Vein endothelial cell (primary cell): ENCODE measurements around a stretch of chr3.

GRCh38 chr3:114404816-114405218 lies 111.0 kb downstream of the TIGIT start:
- CAGE, long polyA plus RNA, result no peak

DNA sequence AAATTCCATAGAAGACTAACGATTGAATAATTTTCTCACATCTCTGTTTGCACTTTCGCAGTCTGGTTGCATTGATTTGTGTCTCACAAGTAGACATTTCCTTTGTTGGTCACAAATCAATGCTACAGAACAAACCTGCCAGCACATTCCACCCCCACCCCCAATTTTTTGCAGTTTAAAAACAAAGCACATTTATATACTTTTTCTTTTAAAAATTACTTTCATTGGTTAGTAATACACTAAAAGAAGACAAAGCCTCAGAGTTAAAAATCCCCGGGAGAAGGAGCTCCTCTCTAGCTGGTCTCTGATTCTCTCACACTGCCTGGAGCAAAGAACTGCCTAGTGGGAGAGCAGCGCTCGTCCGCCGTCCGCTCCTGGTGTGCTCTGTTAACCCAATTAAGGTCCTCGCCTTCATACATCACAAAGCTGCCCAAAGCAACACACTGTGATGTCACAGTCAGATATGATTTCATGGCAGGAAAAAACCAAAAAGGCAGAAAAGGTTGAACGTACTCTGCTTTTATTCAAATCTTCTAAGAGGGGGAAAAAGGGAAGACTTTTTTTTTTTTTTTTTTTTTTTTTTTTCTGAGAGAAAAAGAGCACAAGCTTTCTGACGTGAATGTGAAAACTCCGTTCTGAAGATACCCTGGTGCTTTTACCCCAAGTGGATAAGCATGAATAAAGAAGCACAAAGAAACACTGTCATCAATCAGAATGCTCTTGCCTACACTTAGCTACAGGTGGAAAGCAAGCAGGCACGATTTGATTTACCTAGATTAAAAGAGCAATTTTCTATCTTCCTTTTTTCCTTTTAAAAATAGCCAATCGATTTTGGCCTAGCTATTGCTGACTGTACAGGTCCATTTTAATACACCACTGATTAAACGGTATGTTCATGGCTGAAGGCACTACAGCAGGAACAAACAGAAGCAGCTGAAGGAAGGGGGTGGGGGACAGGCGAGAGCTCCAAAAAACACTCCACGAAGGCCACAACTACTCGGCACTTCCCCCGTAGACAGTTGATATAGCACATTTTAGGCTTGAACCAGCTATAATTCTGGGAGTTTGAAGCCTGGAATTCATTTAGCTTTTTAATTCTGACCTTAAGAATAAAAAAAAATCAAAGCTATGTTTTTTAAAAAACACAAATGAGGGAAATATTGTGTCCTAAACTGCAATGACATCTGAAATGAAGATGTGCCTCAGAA lies 115.1 kb downstream of the TIGIT start:
- CAGE, long polyA plus RNA, result no peak

DNA sequence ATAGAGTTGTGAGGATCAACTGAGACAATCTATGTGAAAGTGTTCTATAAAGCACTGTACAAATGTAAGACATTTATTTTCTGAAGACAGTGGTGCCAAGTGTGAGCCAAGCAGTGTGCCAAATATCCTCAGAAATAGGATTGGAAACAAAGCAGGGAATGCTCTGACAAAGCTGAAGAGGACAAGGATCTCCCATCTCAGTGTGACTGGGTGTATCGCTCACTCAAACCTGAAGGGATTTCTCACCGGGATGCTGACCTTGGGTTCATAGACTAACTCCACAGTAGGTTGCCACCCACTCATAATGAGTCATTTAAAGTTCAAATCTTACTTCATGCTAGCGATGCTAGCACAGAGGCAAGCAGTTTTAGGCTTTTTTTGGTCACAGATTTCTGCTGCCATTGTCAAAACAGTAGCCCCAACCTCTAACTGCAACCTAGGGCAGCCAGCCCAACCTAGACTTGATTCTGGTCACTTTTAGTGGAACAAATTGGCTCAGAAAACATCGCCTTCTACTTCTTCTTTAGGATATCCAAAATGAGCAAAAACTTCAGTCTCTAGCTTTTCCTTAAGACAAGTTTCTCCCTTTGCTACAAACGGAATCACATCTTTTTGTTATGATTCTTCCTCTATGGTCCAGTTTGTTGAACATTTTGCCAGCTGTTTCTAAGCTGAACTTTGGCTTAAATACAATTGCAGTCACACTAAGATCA lies 118.6 kb downstream of the TIGIT start:
- CAGE, long polyA plus RNA, result no peak

DNA sequence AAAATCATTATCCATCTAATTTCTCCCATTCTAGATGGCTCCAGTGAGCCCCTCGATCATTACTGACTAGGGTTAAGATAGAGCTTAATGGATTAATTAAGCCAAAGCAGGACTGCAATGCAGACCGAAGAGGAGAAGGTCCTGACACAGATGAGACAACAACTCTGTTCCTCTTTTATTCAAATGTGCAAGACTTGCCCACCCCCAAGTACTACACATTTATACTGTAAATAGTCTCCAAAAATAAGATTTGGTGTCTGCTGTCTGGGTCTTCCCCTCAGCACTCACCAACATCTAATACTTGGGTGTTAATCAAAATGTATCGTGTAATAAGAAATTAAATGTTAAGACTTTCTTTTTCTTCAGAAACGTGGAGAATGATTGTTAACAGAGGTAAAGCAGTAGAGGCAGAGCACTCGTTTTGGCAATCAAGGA lies 133.6 kb downstream of the TIGIT start:
- CAGE, long polyA plus RNA, result no peak

DNA sequence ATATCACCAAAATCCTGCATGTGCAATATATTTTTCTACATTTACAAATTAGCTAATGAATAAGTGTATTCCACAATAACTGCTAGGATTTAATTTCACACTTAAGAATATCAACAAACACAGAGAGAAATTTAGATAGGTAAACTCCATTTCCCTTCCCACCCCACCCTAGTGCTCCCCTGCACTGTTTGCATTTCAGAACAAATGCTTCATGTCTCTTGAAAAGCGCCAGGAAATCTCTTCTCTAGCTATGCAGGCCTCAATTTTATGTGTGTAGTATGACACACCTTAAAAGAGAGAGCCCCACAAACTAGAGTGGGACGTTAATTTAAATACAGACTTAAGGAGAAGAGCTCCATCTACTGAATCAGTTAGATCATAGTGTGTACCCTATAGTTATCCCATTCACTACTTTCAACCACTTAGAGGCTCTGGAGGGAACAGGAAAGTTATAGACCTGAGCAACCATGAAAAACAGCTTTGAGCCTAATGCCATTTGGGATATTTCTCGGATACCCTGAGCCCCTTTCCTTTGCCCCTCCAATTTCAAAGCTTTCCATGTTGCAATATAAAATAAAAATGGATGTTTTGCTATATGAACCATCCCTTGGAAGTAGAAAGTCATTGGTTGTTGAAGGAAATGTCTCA lies 153.7 kb downstream of the TIGIT start:
- CAGE, long polyA plus RNA, result no peak

GRCh38 chr3:114558641-114559209 lies 264.9 kb downstream of the TIGIT start:
- CAGE, long polyA plus RNA, result no peak

DNA sequence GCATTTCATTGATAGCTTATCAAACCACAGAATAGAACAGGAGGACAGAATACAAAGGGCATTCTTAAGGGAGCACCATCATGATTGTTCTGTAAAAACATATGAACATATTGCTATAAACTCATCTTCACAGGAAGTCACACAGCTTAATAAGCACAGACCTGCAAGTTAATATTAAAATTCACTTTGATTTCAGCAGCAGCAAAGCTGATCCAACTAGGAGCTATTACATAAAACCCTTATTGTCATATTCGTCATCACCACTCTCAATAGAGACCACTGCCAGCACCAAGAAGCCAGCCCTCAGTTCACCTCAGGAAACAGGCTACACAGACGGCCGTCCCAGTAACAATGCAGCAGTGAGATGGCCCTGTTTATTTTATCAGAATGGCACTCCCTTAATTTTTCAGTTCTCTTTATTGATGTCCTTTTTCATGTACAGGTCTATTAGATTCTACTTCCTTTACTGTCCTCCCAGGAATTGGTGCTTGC lies 272.7 kb downstream of the ZBTB20 start:
- CAGE, long polyA plus RNA, result no peak

DNA sequence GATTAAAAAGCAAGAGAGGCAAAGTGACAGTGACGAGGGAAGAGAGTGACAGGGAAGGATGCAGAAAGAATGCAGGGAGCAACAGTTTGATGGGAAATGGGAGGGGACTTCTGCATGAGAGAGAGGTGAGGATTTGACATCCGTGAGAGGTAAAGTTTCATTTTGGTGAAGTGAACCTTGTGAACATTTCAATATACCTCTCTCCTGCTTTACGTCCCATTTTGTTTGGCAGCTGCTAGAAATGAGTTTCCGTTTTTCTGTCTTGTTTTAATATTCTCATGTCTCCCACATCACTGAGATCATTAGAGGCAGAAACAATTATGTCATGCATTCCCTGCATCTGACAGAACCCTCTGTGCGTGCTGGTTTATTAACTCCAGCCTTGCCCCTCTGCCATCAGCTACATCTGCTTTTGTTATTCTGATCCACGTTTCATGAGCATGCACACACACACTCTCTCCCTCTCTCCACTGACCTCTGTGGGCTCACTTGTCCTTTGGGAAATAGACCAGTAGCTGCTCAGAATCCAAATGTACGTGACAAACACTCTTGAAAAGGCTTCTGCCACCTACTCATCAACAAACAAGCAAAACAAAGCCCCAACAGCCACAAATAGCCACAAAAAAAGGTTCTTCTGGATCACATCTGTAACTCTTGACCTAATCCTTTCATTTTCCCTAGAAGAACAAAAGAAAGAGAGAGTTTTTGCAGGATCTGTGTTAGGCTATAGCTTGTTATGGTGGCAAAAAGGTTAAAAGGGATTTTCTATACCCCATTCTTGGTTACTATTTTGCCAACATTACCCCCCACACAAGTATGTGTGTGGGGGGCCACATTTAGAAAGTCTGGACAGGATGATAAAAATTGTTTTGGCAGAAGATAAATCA lies 161.9 kb downstream of the GAP43 start:
- CAGE, long polyA plus RNA, result no peak

- CAGE, long polyA plus RNA, result no peak
Measured at GRCh38 chr3:116051113-116051575, 394.1 kb downstream of the LSAMP start.

- CAGE, long polyA plus RNA, result no peak
Measured at GRCh38 chr3:117427544-117427840, 982.2 kb upstream of the LSAMP start.

DNA sequence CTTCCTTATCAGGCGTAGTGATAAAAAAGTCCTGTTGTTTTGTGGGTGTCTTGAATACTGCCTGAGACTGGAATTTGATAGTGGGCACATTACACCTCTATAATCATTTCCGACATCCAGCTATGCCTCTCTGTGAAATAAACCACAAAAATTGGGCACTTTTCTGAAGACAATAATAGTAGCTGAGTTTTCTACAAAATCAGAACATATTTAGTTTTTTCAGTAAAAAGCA lies 1059.8 kb upstream of the LSAMP start:
- CAGE, long polyA plus RNA, result no peak

GRCh38 chr3:117738487-117738908 lies 1293.2 kb upstream of the LSAMP start:
- CAGE, long polyA plus RNA, result no peak

DNA sequence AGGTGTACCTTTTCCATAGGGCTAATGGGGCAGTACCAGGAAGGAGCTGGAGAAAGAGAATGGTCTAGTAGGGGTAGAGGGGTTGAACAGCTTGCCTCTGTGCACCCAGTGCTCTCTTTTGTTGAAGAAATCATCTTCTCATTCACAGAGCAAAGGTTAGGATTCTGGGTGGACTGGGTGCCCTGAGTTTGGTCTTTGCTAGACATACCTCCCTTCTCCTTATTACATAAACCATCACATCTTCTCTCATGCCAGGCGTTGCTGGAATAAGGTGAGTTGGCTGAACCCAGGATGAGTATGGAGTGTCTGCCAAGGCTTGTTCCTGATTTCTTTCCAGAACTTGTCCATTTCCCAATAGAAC lies 292.1 kb downstream of the IGSF11 start:
- CAGE, long polyA plus RNA, result no peak

- CAGE, long polyA plus RNA, result no peak
Measured at GRCh38 chr3:118991840-118992247, 42.8 kb downstream of the IGSF11 start.

- CAGE, long polyA plus RNA, result no peak
Measured at GRCh38 chr3:119033182-119033916, 1.3 kb downstream of the IGSF11 start.

GRCh38 chr3:119257148-119257937 lies 16.7 kb upstream of the B4GALT4 start:
- CAGE, long polyA plus RNA, result no peak

DNA sequence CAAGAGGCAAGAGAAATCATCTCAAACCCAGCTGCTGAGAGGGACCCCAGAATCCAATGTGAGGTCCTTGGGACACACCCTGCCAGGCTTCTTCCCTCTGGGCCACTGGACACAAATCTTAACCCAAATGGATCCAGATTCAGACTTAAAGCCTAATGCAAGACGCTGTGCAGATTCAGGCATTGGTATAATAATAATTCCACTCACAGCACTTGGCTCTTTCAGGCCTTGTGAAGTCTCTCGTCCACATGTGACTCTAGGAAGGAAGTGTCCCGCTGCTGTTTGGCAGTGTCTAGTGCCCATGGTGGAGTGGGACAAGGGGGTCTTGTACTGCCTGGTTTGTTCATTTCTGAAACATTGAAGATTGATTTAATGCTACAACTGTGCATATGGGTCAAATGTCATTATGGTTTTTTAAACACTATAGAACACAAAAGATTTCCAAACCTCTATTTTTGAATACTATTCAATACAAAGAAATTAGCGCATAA lies 14.3 kb upstream of the ARHGAP31 start:
- CAGE, long polyA plus RNA, result no peak

DNA sequence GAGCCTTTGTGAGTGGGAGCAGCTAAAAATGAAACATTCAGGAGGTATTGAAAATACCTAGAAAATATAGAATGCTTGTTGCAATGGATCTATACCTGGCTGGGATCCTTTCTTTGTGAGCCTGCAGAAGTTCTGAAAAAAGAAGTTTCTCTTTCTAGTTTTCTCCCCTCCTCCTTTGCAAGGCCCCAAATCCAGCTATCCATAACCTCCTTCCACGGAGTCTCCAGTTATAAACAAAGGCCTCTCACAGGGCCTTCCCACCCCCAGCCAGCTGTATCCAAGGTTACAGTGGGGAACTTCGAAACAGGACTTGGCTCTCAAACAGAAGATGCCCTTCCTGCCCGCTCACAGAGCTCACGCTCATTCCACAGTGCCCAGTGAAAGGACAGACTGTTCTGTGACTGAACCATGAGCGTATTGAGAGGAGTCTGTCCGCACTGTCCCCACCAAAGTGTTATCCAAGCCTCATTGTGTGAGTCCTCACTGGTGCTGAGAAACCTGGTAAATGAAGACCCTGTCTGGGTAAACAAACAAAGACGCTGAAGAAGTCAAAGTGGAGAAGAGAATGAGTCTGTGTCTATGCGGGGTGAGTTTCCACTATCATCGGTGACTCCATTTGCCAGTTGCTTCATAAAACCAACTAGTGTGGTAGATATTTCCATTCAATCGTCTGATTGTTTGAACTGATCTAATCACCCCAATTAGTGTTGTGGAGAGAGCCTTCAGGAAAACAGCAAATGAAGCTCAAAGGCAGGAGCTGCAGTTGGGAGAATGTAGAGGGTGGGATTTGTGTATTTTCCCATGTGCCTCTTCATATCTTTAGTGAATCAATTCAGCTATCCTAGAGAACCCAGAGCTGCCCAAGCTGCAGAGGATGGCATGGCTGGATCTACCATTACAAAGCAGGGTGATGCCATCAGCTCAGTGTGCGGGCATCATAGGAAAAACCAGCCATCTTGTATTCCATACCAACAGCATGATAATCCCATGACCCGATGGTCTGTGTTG lies 35.5 kb downstream of the ARHGAP31 start:
- CAGE, long polyA plus RNA, result no peak

GRCh38 chr3:119337197-119337809 lies 43.1 kb downstream of the ARHGAP31 start:
- CAGE, long polyA plus RNA, result no peak

- CAGE, long polyA plus RNA, result no peak
Measured at GRCh38 chr3:119352080-119353418, 58.4 kb downstream of the ARHGAP31 start.